PC-3 (cell line): ENCODE data around the genes C20orf85 and VAPB.

- RAMPAGE, long total RNA = no peak
Measured at GRCh38 chr20:57401106-57401731, 10.0 kb downstream of the RBM38 start.

- RAMPAGE, long total RNA = no peak
Measured at GRCh38 chr20:57545788-57546699, 14.9 kb upstream of the PCK1 start.

DNA sequence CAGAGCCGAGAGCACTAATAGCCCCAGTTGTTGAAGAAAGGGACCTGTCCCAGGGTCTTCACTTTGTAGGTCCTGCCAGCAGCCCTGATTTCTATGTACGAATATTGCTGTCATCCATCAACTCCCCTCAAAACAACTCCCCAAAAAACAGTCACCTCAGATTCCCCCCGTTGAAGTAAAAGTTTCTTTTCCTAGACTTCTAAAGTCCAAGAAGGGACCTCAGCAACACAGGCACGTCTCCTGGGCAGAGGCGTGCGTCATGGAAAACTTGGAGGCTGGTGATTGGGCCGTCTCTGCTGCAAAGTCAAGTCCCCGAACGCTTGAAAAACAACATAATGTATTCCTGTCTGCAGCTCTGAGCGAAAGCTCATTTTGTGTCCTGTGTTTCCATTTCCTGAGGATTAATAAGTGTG, 21.4 kb downstream of the PCK1 start:
- RAMPAGE, long total RNA = no peak

GRCh38 chr20:57675624-57676599, 33.9 kb downstream of the PMEPA1 start:
- RAMPAGE, long total RNA = no peak

DNA sequence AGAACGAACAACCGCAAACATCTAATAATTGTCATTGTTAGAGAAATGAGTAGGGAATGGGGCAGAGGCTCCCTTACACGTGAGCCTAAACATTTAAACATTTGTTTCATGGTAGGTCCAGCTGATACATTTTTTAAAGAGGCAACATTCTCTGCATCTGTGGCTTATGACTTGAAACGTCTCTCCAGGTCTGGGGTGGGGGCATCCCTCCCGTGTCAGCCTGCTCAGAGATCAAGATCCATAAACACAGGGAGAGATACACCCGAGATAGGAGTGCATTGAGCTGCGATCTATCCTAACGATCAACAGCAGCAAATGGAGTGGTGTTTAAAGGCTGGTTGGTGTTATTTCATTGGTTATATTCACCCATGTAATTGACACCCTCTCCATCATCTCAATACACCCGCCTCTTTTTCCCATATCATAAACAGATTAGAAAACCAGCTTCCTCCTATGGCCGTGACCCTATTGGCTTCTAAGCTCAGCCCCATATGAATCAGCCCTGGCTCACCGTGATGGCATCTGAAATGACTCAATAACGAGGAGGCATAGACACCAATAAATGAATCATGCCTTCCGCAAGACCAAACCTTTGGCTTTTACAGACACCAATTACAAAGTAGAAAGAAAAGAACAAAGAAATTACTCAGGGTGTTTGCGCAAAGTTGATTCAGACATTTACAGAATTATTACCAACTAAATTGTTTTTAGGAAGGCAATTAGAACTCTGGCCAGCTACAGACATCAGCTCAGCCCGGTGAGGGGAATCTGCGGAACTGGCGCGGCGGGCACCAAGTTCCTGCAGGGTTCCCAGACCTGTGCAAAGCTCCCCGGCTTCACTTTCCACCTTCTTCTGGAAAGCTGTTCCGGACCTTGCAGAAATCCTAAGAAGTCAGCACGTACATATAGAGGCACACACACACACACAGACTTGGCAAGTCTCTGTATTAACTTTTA, 11.6 kb downstream of the PMEPA1 start:
- RAMPAGE, long total RNA = no peak

DNA sequence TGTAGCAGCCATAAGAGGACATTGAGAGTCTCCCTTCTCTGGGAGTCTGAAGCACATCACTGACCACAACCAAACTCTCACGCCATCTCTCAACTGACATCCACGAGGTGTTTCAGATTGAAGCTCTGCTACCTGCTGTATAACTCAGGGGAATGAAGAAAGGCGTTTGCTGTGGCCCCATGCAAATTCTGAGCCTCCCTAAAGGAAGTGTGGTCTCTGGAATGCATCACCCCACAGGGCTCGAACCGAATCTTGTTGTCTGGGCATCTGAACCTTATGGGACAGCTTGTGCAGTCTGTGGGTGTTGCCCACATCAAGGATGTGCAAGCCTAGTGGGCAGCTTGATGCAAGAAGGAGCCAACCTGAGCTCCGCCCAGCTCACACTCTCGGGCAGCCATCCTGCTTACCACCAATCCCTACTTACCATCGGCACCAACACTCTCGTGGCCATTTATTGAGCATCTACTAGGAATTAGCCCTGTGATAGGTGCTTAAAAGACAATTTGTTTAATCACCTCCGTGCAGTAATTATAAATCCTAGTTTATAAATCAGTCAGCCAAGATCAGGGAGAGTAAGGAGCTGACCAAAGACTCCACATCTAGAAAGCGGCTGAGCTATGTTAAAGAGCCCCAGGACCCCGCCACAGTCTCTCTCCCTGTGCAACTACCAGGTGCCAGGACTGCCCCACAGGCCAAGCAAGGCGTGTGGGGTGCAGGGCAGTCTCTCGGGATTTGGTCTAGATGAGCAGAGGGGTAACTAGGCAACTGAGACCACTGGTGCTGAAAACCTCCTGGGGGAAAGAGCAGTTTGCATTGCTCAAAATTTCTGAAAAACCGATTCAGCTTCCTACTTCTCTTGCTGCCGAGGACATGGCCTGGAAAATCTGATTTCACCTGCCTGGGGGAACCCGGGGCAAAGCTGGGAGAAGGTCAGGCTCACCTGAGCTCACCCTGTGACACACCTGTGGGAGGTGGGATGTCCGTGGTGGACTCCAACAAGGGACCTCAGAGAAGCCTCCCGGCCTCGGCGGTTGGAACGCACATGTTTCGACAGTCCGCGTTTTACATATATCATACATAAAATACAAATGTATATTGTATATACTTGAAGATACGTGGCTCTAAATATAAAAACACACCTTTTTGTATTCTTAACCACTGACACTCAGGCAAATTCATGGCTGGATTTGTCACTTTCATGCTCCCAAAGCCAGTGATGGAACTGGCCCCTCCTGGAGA, 10.5 kb downstream of the PMEPA1 start:
- RAMPAGE, long total RNA = no peak

DNA sequence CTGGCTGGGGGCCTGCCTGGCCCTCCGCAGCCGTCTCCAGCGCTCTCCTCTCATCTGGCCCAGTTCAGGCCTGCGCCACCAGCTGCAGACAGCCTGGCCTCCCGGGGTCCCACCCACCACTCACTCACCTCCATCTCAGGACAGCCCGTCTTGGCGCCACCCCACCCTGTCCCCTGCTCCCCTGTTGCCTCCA, 21.0 kb upstream of the C20orf85 start:
- RAMPAGE, long total RNA = no peak

- RAMPAGE, long total RNA = no peak
Measured at GRCh38 chr20:58148842-58149277, 1.8 kb upstream of the C20orf85 start.

- RAMPAGE, long total RNA = no peak
Measured at GRCh38 chr20:58150769-58151017, at the start of gene C20orf85. Gene C20orf85, plus strand, starts transcription at chr20:58150902.

GRCh38 chr20:58239395-58240059, 11.1 kb upstream of the ANKRD60 start:
- RAMPAGE, long total RNA = no peak

DNA sequence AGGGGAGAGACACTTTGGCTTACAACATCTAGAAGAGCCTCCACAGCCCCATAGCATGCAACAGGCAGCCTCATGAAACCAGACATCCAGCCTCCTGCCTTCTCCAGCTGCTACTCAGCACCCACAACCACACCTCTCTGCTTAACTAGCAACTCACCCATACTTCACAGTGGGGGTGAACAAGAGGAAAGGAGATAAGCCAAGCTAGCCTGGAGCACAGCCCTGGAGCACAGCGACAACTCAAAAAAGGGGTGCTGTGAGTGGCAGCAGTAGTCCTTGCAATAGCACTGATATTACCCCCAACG, 39.3 kb upstream of the ANKRD60 start:
- RAMPAGE, long total RNA = no peak

- RAMPAGE, long total RNA = no peak
Measured at GRCh38 chr20:58389045-58390028, at the start of gene VAPB. Gene VAPB, plus strand, starts transcription at chr20:58389229.

DNA sequence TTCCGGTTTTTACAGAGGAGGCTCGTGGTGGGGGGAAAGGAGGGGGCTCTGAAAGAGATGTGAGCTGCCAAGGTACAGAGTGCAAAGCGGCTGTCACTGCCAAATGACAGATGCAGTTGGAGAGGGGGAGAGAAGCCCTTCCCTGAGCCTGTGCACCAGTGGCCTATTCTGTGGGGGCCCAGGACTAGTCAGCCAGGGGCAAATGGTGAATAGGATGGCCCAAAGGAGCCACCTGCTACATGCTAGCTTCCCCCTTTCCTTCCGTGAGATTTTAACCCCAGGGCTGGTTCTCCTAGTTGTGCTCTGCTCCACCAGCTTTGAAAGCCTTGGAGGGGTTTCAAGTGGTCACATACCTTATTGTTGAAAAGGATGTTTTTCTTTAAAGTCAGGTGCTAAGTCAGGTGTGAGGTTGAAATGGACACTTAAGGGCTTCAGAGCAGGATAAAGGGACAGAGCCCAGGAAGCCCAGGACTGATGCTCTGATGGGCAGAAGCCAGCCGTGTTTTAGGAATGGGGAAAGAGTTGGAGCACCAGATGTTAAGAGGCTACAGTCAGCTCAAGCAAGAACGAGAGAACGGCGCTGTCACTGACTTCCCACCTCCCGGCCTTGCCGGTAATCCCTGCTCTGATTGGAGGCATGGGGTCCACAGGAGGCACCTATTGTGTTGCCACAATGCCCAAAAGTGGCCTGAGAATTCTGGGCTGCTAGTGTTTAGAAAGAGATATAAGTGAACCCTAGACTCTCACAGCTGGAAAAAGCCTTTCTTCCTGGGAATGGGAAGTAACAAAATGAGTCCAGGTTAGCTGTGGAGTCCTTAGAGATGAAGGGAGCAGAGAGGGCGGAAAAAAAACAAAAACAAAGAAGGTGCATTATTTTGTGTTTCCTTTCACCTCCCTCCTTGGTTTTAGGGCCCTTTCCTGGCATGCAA, 13.8 kb upstream of the GNAS start:
- RAMPAGE, long total RNA = no peak

- RAMPAGE, long total RNA = no peak
Measured at GRCh38 chr20:58890234-58890719, 944 bp upstream of the GNAS start.

DNA sequence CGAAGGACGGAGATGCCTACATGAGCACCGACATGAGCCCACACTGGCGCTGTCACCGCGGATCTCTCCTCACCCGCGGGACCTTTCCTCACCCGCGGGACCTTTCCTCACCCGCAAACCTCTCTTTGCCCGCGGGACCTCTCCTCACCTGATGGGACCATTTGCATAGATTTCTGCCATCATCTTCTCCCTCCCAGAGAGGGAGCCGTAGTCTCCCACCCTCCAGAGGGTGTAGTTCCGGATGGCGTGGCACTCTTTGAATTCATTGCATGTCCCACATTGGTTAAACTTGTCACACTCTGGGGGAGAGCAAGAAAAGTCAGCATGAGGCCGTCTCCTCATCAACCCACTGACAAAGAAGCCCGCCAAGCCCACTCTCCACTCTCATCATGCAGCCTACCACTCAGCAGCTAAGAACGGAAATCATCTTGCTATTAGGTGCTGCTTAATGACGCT, 9.6 kb downstream of the CTSZ start:
- RAMPAGE, long total RNA = no peak

DNA sequence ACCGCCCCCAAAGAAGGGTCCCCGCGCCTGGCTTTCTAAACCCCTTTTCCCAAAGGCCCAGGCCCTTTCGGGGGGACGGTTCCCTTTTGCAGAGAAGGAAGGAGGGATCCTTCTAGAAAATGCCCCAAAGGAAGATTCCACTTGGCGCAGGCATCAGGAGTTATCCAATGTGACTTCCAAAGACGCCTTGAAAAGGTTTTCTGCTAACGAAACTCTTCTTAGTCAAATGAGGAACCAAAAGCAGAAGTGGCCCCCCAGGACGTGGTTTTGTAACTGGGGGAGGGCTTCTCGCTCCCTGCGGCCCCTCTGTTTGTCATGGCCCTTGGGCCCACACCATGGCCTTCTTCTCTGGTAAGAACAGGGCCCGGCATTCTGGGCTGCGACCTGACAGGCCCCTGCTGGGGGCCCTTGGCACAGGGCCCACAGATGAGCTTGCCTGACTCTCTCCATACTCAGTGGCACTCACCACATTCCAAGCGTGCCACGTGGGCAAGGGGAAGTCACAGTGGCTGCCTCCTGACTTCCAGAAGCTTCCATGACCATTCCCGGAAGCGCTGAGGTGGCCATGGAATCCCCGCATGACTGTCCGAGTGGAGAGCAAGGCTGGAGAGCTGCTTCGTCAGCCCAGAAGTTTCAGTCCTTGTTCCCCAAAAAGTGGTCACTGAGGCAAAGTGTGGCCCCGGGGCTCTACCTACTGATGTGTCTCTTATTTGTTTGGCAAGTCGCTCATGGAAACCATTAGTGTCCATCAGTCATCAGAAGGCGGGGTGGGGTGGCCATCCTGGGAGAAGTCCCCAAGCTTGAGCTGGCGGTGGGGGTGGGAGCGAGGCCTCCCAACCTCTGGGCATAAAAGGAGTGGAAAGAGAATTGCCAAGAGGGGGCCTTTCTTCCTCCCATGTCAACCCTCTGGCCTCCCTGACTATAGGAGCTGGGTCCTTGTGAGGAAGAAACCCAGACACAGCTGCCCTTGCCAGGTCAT, 891 bp upstream of the CTSZ start:
- RAMPAGE, long total RNA = no peak

DNA sequence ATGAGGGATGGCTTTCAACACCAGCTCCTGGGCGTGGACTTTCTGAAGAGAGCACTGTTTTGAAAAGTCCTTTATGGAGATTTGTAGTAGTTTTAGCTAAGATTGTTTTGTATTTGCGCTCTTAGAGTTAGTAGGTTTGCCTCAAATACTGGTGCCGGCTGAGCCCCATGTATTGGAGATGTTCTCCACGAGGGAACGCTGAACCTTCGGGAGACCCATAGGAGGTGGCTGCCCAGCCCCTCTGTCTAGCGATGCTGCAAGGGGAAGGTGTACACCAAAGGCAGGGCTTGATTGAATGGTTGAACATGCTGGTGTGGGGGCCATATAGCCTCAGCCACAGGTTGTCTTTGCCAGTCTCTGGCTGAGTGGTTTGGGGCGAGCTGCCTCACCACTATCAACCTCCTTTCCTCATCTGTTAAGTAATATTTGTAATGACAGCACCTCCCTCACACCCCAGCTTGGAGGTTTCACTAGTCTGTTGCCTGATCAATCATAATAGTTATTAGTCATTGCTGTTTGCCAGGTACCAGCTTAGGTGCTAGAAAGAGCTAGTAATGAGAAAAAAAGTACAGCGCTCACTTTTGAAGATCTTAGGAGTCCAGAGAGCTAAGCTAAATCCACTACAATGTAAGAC, 11.9 kb upstream of the ZNF831 start:
- RAMPAGE, long total RNA = no peak

- RAMPAGE, long total RNA = no peak
Measured at GRCh38 chr20:59428798-59429707, 128.6 kb downstream of the EDN3 start.

DNA sequence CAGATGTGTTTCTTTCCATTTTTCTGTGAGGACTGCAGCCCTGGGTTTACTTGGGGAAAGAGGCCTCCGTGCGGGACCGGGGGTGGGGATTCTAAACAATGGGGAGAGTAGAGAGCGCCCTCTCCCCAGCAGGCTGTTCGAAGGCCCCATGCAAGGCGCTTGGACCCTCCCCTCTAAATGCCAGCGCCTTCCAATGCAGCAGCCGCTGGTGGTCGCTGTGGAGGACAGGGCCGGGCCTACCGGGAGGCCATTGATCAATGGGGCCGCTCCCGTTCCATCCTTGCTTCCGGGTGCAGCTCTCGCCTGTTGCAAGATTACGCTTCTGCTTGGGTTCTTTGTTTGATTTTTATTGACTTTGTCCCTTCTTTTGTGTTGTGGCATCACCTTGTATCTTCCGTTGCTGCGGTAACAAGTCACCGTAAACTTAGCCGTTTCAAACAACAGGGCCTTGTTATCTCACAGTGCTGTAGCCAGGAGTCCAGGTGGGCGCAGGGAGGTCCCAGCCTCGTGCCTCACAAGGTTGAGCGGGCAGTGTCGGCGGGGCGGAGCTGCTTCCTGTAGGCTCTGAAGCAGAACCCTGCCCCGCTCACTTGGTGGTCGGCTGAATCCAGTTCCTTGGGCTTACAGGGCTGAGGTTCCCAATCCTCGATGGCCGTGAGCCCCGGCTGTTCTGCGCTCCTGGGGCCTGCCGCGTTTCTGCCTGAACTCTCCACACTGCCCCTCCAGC, 134.6 kb upstream of the PHACTR3 start:
- RAMPAGE, long total RNA = no peak

DNA sequence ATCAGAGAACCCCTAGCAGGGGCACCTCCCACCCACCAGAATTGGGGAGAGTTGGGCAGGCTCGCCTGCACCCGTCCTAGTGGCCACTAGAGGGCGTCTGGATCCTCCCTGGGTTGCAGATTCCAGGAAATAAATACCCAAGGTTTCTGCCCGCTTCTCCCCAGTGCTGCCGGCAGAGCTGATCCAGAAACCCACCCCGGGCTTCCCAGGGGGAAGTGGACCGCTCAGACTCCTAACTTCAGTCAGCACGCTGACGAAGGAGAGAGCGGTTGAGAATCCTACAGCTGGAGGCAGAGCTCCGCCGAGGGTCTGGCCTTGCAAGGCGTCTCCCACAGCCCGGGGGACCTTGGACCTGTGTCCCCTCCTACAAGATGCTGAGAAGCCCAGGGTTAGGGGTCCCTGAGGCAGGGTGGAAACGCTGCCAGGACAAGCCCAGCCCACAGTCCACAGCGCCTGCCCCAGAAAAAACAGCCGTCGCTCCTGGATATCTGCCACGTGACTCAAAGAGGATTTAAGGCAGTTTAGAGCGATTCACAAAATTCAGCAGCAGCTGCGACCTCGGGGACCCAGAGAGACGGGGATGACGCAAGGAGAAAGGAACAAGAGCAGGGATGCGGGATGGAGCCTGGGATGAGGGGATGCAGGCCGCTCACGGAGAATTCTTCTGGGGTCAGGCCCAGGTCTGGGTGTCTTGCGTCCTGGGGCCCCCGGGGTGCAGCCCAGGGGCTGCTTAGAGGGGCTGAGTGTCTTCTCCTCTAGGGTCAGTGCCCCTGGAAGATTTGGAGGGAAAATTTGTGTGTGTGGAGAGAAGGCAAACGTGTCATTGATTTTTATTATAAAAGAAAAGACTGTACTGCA, 32.5 kb upstream of the PHACTR3 start:
- RAMPAGE, long total RNA = no peak